ENCODE results near the genes ESR1, MTRF1L and RGS17.

- RRBS = no CpG with 5 or more reads among the region's 4 CpGs
Measured at GRCh38 chr6:151757374-151757936, 50.0 kb upstream of the ESR1 start.

DNA sequence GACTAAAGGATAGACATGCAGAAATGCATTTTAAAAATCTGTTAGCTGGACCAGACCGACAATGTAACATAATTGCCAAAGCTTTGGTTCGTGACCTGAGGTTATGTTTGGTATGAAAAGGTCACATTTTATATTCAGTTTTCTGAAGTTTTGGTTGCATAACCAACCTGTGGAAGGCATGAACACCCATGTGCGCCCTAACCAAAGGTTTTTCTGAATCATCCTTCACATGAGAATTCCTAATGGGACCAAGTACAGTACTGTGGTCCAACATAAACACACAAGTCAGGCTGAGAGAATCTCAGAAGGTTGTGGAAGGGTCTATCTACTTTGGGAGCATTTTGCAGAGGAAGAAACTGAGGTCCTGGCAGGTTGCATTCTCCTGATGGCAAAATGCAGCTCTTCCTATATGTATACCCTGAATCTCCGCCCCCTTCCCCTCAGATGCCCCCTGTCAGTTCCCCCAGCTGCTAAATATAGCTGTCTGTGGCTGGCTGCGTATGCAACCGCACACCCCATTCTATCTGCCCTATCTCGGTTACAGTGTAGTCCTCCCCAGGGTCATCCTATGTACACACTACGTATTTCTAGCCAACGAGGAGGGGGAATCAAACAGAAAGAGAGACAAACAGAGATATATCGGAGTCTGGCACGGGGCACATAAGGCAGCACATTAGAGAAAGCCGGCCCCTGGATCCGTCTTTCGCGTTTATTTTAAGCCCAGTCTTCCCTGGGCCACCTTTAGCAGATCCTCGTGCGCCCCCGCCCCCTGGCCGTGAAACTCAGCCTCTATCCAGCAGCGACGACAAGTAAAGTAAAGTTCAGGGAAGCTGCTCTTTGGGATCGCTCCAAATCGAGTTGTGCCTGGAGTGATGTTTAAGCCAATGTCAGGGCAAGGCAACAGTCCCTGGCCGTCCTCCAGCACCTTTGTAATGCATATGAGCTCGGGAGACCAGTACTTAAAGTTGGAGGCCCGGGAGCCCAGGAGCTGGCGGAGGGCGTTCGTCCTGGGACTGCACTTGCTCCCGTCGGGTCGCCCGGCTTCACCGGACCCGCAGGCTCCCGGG lies at the start of gene ESR1:
Gene ESR1, plus strand, starts transcription at position 987 of the 1,067 bp plus-strand sequence.
- RRBS = 2% methylated on average over 8 of the region's 36 CpGs

- RRBS = no CpG with 5 or more reads among the region's 15 CpGs
Measured at GRCh38 chr6:152170707-152171876, 363.6 kb downstream of the ESR1 start.

DNA sequence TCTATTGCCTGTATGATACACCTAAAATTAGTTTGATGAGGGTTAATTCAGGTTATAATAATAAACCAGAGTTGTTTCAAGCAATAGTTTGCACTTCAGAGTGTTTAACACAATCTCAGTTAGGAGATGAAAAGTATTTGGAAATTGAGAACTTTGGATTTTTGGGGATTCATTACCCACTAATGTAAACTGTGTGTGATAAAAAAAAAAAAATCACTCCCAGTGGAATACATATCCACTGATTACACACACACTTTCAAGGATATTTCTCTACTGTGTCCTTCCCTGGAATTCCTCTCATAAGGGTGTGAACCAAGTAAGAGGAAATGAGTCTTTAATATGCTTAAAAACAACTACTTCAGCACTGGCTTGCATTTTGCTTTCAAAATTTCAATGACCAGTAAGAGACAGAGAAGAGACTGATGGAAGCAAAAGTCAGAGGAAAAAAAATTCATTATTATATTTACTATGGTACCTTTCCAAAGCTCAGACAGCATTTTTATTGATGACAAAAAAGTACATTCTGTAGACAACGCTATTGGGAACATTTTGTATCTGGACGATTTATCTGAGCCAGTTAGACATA lies 24.5 kb upstream of the MYCT1 start:
- RRBS = no CpG with 5 or more reads among the region's 2 CpGs

GRCh38 chr6:152696540-152696942 lies 1.2 kb upstream of the MYCT1 start:
- RRBS = no CpG with 5 or more reads among the region's 2 CpGs

DNA sequence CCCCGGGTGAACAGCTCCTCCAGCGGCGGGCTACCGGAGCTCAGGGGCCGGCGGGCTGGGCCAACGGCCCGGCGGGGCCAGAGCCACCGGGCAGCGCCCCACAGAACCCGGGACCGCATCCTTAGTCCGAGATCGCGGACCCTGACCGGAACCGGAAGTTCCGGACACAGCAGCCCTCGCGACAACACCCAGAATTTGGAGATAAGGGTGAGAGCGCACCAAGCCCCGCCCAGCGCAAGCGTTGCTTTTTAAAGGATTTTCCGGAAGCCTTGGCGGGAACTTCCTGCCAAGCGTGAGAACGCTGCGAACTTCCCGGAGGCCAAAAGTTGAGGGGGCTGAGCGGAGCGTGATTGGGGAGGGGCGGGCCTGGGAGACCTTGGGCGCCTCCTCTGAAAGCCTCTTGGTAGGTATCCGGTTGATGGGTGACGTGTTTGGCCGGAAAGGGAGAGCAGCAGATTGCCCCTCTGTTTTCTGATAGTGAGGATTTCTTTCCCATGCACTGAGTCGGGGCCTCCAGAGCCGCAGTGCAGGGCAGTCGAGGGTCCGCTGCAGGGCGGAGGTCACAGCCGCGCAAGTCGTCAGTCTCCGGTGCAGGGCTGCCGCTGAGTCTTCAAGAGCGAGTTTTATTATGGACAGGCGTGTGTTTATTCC lies at the start of gene MTRF1L:
Gene MTRF1L, minus strand, starts transcription at position 143 of the 651 bp plus-strand sequence.
- RRBS = 1% methylated on average over 15 of the region's 50 CpGs

- RRBS = 1% methylated on average over 11 of the region's 48 CpGs
Measured at GRCh38 chr6:153129694-153130333, 1.3 kb downstream of the RGS17 start.

DNA sequence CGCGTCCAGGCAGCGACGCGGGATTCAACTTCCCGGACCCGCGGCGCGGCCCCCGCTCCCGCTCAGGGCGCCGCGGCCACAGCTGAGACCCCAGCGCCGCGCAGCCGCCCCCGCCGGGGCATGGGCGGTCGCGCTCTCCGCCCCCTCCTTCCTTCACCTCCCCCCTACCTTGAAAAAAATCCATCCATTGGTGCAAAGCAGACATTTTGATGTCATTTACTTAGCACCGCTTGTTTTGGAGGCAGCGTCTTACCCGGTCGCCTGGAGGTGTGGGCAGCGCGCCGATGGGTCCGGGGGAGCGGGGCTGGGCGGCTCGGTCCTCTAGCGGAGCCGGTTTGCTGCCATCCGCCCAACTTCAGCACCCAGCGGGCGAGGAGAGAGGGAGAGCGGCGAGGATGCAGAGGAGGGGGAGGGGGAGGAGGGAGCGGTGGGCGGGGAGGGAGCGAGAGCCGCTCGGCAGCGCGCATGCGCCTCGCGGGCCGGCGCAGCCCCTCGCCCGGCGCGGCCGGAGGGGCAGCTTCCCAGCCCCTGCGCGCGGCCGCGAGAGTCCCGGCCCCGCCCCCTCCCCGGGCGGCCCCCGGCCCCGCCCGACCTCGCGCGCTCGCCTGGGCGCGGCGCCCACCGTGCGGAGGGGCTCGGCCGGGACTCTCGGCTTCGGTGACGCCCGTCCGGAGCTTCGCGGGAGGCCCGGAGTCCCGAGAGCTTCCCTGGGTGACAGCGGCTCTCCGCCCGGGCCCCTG lies at the start of gene RGS17:
Gene RGS17, minus strand, starts transcription at position 412 of the 740 bp plus-strand sequence.
- RRBS = 1% methylated on average over 54 of the region's 95 CpGs

DNA sequence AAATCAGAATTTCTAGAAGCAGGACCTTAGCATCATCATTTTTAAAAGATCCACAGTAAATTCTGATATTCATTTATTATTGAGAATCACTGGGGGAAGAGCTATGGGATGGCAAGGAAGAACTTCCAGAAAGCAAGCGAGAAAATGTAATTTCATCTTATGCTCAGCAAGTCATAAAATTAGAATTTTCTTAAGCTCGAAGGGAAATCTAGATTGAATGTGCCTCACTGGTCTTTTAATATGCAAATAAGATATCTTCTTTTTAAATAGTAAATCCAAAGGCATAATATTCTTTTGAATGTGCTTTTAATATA lies 442.0 kb upstream of the OPRM1 start:
- RRBS = no CpG with 5 or more reads among the region's 2 CpGs

- RRBS = no CpG with 5 or more reads among the region's 11 CpGs
Measured at GRCh38 chr6:153856222-153856536, 182.9 kb upstream of the OPRM1 start.

DNA sequence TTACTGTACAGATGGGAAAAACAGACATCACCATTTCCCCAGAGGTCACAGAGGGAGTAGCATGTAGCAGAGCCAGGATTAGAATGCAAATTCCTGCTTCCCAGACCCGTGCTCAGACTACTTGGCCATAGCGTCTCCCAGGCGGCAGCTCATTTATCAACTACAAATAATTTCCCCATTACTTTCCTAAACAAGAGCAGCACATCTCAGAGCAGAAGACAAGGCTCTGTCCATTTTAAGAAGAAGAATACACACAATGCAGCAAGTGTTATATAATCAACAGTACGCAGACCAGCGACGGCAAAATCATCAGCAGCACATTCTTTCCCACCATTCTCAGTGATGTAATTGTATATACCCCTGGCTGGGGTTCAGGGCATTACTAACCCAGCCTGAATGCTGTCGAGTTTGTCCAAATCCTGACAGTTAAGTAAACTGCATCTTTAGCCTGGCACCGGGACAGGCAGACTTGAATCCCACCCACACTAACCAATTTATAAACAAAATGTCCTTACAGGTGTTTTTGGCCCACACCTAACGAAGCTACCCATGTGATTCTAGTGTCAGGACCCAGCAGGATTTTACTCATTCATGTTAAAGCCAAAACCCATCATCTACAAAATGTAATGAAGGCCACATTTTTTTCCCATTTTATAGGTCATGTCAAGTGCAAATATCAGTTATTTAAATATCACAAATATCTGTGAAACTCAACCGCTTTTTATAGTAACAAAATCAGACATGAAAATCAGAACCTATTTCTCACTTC lies 61.8 kb downstream of the CNKSR3 start:
- RRBS = no CpG with 5 or more reads among the region's 10 CpGs

DNA sequence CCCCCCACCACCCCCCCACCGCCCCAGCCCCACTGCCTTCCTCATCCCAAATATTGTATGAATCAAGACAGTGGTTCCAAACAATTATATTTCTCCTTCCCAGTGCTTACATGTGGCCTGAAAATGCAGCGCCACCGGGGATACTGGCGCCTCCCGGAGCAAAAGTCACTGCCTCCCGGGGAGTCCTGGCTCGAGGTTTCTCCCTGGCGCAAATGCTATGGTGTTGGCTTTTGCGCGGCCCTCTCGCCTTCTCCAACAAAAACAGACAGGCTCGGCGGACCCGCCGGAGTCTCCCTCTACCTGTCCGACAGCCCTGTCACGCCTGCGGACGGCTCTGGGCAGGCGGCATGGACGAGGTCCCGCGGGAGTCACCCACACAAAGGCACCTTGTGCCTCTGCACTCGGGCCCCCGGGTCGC lies 1.2 kb downstream of the CNKSR3 start:
- RRBS = 0% methylated on average over 7 of the region's 26 CpGs

DNA sequence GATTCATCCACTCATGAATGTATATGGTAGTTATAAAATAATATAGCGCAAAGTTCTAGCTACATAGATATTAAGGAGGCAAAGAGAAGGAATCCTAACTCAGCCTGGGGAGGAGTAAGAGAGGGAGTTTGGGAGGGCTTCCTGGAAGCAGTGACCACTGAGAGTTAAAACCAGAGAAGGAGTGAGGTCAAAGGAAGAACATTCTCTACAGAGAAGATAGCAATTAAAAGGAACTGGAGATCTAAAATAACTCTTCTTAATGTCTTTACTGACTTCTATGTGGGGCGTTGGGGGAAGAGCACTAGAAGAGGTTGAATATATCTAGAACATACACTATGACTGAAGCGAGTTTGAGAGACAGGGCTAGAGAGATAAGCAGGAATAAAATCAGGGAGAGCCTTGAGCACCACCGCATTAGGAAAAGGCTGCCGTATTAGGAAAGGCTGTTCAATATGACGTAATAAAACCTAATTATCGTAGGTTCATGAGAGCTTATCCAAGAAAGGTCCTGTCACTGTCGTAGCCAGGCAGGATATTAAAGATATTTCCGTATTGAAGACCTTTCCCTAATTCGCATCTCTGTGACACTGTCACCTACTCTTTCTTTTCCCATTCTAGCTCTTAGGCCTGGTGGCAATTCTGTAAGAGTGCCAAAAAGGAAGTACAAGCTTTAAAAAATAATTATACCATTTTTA lies 81.9 kb upstream of the CNKSR3 start:
- RRBS = no CpG with 5 or more reads among the region's 10 CpGs

GRCh38 chr6:154781659-154783050 lies 48.9 kb downstream of the SCAF8 start:
- RRBS = no CpG with 5 or more reads among the region's 11 CpGs

DNA sequence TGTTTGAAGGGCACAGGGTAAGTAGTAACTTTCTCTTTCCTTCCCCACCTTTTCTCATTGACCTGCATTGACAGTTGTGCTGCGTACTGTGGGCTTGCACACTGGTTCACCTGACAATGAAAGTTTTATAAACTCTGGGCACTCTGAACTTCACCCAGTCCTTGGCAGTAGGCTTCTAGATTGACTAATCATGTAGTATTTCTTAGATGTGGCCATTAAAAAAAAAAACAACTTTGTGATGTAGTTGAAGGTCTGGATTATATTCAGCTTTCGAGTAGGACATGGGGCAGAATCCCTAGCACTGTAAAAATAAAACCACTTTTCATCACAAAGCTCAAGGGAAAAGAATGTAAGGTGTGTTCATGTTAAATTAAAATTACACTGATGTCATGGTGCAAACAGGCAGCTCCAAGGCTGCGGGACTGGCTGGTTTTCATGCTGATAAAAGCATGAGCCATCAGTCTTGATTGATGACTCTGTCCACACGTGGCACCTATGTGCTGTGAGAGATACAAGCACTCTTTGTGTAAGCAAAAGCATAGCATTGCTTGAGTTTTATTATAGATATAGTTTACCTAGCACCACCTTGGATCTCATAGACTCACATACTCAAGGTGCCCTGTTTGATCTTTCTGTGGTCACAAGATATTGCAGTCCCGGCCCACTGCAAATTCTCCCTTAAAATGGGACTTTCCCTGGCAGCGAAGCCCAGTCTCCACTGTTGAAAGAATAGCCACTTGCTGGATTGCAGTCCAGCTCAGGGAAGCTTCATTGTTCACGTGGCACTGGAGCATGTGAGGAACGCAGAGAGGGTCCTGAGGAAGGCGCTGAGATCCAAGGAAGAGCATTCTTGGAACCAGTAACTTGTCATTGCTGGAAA lies 90.5 kb downstream of the TIAM2 start:
- RRBS = no CpG with 5 or more reads among the region's 9 CpGs

- RRBS = no CpG with 5 or more reads among the region's 17 CpGs
Measured at GRCh38 chr6:155121452-155122416, 126.6 kb downstream of the TIAM2 start.

DNA sequence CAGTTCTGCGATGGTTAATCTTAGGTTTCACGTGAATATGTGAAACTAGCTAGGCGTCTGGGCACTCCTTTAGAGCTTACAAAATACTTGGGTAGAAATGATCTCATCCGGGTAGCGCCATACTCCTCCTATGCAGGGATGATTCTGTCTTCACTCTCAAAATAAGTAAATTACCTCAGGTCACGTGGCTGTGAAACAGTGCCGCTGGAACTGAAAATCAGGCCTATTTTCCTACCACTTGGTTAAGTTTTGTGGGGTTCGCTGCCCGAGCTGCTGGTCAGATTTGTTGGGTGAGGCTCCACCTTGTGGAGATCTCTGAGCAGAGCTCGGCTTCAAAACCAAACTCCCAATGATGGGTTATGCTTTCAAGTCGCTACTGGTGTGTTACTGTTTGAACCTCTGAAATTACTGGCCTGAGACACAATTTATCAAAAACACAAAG lies 15.5 kb upstream of the CLDN20 start:
- RRBS = no CpG with 5 or more reads among the region's 11 CpGs

DNA sequence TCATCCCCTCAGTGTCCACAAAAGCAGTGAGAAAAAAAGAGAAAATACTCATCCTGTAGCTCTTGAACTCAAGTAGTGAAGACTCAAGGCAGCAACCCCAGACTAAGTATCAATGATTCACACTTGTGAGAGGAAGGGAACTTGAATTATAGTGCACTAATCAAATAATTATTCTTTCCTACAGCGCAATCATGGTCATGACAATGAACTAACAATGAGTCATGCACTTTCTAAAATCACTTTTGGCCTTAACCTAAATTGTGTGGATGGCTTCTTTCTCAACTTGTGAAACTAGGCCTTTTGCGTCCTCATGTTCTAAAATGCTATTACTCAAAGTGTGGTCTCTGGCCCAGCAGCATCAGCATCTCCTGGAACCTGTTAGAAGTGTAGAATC lies 68.6 kb upstream of the NOX3 start:
- RRBS = no CpG with 5 or more reads among the region's 2 CpGs

DNA sequence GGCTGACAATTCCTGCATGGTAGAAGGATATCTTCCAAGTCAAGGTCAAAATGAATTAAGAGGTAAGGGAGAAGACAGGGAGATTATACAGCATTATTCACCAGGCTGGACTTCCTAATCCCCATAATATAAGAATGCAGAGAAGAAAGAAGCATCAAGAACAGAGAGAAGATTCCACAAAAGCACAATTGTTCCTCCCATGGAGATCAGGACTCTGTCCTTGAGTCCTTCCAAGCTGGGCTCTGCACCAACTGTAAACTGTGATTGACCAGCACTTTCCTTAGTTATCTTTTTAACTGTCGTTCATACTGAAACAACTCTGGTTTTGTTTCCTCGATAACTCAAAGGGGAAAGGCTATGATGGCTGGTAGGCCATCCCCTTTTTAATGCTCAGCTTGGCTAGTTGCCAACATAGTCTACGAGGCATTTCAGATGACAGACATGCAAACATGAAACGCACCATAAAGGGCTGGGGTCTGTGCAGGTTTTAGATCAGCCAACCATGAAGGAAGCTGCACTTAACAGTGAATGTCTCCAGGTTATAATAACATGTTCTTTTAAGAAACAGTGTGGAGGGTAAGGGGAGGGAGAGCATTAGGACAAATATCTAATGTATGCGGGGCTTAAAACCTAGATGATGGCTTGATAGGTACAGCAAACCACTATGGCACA lies 497.1 kb upstream of the ARID1B start:
- RRBS = no CpG with 5 or more reads among the region's 5 CpGs

DNA sequence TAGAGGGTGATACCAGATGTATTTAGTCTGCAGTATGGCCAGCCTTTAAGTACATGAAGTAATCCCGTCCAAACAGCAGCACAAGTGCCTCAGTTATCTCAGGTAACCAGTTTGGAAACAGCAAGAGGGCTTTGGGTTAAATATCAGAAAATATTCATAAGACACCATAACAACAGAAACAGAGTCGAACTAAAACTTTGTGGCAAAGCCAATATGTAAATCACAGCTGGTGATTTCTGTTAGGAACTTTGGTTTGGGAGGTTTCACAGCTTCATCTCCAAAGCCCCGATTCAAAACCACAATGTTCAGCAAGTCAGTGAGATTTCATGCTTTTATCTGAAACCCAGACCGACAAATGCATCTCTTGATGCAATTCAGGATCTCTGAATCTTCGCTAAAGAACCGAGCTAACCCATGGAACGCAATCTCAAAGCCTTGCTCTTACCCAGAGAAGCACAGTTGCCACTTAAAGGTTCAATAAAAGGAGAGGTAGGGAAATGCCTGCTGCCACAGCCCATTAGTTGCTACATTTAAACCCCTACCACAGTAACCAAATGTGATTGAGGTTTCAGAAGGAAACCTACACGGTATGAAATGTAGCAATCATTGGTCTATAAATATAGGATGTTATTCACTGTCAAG lies 381.1 kb upstream of the ARID1B start:
- RRBS = no CpG with 5 or more reads among the region's 8 CpGs

Measured in non-pigmented ciliary epithelial cell (primary cell).